Temporal lobe (tissue), 2 donors: ENCODE measurements around the gene VEGFB.

DNA sequence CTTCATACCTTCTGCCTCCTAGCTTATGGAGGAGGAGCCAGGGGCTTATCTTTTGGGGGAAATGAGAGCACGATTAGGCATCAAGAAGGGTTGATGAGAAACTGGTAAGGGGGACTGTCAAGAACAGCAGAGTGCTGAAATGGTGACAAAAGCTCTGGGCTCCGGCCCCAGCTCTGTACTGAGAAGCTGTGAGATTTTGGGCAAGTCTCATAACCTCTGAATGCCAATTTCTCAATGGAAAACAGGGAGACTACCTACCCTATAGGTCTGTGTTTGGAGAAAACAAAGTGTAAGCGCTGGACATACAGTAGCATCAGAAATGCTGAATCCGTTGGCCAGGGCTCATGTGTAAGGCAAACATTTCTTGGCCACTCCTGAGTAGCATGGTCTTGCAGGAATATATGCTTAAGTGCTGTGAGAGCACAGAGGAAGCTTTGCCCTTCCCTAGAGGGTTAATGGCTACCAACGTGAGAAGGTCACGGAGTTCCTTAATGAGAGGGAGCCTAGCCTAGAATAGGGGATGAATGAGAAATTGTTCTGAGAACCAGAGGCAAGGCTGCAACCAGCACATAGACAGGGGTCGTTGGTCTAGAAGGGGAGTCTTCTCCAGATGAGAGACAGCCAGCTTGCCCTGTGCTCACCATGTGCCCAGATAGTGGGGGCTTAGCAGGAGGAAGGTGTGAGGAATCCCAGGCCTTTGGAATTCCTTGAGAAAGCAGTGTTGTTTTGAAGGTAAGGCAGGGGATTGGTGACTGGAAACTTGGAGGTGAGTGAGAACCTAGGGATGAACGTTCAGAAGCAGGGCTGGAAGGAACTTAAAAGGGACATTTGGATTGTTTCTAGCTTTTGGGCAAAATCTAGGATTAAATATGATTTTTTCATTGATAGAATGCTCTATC is 29.6 kb downstream of the RCOR2 start:
- RAMPAGE, long total RNA = no peak

GRCh38 chr11:63907581-63908348 is 9.2 kb downstream of the RCOR2 start:
- RAMPAGE, long total RNA = no peak

DNA sequence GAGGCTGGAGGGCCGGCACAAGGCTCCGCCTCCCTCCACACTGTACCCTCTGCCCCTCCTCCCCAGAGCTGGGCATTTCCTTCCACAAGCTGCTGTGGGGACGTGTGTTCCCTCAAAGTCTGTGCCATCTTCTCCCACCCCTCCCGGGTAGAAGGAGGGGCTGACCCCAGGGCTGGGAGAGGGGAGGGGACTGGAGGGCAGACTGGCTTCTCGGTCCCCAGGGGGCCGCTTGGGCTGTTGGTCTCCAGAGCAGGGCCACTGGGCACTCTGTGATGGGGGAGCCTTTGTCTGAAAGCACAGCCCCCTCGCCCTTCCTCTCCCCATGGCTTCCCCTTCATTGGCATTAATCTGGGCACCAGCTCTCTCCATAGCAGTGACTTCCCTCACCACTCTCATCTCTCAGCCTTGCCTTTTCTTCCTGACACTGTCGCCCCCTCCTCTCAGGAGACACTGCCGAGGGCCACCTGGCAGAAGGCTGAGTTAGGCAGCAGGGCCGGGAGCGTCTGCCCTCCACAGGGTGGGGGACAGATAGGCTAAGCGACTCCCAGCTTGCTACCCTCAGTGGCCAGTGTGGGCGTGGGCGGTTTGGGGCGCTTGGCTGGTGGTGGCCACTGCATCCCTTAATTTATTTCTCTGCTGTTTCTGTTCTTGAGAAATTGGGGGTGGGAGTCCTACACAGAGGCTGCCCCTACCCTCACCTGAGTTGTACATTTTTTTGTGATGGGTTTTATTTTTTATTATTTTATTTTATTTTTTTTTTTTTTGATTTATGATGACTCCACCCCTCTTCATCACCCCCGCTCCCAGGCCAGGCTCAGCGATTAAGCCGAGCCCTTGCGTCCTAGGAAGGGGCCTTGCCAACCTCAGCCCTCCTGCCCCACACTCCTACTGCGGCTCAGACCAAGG is 6.8 kb downstream of the RCOR2 start:
- RAMPAGE, long total RNA = no peak

- RAMPAGE, long total RNA = no peak
These were observed 1.8 kb upstream of the RCOR2 start for GRCh38 chr11:63918654-63919220.

DNA sequence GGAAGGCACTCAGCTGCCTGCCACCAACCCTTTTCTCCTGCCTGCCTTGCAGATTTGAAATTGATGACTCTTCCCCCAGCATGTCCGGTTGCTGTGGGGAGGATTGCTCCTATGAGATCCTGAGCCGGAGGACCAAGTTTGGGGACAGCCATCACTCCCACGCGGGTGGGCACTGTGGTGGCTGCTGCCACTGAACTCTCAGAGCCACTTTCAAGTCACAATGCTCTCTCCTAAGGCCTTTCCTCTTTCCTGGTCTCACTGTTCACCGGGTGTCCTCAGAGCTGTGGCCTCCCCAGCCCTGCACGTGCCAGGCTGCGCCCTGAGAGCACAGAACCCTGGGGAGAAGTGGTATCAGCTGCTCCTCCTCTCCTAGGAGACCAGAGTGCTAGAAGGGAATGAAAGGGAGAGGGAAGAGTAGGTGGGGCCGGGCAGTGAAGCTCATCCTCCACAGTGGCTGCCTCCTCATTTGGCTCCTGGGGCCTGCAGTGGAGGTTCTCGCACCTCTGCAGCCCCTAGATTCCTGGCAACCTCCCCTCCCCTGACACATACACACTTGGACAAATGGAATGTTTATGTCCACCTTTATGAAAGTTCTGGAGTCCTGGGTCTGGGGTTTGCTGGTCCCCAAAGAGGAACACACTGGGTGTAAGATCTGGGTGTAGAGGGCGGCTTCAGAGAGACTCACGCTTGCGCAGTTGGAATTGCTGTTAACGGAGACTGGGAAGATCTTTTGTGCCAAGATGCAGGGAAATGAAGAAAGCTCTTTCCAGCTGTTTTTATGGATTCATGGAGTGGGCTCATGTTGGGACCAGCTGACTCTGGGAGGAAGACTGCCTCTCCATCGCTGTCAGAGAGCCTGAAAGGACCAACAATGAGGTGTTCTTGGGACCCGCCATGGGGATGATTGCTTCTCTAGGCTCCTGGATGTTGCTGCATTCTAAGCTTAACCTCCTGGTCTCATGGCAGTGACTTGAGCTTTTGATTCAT is 15.8 kb downstream of the NAA40 start:
- RAMPAGE, long total RNA = no peak

DNA sequence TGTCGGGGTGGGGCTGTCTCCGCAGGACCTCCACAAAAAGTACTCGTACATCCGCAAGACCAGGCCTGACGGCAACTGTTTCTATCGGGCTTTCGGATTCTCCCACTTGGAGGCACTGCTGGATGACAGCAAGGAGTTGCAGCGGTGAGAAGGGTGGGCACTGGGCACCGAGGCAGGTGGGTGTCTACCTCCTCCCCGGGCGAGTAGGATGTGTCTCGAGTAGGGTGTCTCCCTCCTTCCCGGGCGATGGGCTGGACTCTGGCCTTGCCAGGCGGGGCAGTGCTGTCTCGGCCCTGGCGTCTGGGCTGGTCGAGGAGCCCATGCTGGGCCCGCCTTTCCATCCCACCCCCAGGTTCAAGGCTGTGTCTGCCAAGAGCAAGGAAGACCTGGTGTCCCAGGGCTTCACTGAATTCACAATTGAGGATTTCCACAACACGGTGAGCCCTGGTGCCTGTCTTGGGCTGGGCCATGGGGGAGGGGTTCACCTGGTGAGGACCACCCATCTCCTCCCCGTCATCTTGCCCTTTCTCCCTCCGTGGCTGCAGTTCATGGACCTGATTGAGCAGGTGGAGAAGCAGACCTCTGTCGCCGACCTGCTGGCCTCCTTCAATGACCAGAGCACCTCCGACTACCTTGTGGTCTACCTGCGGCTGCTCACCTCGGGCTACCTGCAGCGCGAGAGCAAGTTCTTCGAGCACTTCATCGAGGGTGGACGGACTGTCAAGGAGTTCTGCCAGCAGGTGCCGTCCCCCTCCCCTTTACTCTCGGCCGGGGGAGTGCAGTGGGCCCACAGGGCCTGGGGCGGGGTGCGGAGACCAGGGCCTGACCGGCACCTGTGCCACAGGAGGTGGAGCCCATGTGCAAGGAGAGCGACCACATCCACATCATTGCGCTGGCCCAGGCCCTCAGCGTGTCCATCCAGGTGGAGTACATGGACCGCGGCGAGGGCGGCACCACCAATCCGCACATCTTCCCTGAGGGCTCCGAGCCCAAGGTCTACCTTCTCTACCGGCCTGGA is 10.6 kb downstream of the OTUB1 start:
- RAMPAGE, long total RNA = no peak

DNA sequence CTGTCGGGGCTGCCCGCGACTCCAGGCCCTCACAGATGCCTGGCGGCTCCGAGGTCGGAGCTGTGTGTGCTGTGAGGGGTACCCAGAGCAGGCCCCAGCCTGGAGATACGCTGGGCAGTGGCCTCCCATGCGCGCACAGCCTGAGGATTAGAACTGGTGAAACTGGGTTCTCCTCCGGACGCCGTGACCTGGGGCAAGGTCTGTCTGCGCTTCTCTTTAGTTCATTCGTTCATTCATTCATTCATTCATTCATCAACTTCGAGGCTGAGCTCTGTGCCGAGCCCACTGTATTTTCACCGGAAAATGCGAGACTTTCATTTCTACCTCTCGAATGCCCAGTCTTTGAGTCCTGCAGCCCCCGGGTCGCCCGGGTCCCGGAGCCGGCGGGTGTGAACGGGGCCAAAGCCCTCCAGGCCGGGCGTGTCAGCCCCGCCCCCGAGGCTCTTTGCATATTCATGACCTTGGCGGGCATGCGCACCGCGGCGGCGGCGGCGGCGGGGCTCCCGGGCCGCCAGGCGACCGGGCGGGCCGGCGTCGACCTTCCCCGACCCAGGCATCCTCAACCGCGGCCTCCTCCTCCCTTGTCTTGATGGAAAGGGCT is 24.8 kb downstream of the FLRT1 start:
- RAMPAGE, long total RNA = no peak

DNA sequence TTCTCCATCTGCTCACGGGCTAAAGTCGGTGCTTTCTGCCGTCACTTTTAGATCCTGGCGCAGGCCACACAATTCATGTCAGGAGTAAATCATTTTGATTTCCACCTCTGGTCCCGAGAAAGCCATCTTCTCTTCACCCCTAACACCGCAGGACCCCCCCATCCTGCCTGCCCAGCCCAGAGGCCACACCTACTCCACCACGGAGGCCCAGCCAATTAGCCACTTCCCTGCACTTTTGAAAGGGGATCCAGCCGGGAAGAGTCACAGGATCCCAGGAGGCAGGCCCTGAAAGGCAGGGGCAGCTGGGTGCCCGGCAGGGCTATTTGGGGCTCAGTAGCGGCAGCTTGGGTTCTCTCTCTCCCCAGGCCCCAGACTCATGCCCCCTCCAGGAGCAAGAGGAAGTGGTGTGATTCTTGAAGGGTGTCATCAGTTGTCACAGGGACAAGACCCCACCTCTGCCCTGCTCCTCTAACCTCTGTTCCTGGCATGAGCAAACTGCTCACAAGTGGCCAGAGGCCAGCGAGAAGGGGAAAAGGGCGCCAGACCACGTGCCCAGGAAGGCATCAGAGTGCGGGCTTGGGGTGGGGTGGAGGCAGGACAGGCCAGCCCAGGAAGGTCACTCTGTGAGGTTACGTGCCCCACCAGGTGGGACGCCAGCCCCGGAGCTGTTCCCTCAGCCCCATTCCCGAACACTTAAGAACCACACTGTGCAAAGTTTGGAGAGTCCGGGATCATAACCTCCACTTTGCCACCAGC is 1.2 kb downstream of the MACROD1 start:
- RAMPAGE, long total RNA = no peak

DNA sequence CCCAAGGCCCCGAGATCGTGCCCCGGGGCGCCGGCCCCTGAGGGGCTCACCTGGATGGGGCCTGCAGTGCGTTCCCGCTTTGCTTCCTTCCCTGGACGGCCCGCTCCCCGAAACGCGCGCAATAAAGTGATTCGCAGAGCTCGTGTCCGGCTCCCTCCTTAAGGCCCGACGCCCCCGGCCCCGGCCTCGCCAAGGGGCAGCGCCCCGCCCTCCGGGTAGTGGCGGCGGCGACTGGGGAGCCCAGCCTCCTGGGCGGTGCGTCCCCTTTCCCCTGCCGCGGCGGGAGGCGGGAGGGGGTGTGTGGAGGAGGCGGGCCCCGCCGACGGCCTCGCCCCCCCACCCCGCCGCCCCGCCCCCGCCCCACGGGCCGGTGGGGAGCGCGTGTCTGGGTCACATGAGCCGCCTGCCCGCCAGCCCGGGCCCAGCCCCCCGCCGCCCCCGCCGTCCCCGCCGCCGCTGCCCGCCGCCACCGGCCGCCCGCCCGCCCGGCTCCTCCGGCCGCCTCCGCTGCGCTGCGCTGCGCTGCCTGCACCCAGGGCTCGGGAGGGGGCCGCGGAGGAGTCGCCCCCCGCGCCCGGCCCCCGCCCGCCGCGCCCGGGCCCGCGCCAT is at the start of gene VEGFB:
TSS of gene VEGFB (plus strand) at position 441 of the 609 bp plus-strand sequence.
- RAMPAGE, long total RNA = no peak

DNA sequence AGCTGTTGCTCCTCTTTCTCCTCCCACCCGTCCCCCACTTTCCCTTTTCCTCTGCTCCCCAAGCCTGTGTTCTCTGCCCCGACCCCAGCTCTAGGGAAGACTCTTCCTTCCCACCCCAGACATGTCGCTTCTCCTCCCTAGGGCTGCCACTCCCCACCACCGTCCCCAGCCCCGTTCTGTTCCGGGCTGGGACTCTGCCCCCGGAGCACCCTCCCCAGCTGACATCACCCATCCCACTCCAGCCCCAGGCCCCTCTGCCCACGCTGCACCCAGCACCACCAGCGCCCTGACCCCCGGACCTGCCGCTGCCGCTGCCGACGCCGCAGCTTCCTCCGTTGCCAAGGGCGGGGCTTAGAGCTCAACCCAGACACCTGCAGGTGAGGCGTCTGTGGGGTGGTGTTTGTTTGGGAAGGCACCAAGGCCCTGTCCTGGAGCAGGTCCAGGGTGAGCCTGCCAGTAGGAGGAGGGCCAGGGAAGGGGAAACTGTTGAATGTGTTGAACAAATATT is 2.9 kb downstream of the VEGFB start:
- RAMPAGE, long total RNA = no peak

DNA sequence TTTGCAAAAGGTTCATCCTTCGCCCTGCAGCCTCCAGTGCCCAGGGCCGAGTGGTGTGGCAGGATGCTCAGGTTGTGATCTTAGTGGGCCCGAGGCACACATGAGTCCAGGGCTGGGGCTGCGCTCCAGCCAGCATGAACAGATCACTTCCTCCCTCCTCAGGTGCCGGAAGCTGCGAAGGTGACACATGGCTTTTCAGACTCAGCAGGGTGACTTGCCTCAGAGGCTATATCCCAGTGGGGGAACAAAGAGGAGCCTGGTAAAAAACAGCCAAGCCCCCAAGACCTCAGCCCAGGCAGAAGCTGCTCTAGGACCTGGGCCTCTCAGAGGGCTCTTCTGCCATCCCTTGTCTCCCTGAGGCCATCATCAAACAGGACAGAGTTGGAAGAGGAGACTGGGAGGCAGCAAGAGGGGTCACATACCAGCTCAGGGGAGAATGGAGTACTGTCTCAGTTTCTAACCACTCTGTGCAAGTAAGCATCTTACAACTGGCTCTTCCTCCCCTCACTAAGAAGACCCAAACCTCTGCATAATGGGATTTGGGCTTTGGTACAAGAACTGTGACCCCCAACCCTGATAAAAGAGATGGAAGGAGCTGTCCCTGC is 2.6 kb upstream of the ENSG00000286264 start:
- RAMPAGE, long total RNA = no peak

DNA sequence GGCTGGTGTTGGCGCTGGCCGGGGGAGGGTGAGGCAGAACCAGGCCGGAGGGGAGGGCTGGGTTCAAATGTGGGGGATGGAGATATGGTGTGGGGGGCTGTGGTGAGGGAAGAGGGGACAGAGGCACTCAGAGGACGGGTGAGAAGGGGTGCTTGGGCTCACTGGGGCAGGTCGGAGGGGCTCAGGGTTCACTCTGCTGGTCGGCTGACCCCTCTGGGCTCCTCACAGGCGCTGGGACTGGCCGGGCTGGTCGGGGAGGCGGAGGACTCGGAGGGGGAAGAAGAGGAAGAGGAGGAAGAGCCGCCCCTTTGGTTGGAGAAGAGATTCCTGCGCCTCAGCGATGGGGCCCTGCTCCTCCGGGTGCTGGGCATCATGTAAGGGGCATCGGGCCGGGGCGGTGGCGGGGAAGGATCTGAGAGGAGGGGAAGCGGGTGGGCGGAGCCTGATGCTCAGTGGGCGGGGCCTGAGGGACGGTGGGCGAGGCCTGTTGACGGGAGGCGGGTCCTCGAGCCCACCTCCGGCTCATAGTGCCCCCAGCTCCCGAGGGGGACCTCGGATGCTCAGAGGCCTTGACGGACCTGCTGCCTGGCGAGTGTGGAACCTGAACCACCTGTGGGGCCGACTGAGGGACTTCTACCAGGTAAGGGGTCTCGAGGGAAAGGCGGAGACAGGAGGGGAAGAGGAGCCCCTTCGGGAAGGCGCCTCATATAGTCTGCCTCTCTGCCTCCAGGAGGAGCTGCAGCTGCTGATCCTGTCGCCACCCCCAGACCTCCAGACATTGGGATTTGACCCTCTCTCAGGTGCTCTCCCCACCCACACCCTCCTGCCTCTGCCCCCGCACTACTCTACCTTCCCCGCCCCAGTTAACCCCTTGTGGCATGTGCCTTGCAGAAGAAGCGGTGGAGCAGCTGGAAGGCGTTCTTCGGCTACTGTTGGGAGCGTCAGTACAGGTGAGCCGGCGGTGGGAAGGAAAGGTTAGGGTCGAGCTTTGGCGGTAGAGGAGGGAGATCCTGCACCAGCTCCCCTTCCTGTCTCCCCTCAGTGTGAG is 699 bp downstream of the CCDC88B start:
- RAMPAGE, long total RNA = no peak

DNA sequence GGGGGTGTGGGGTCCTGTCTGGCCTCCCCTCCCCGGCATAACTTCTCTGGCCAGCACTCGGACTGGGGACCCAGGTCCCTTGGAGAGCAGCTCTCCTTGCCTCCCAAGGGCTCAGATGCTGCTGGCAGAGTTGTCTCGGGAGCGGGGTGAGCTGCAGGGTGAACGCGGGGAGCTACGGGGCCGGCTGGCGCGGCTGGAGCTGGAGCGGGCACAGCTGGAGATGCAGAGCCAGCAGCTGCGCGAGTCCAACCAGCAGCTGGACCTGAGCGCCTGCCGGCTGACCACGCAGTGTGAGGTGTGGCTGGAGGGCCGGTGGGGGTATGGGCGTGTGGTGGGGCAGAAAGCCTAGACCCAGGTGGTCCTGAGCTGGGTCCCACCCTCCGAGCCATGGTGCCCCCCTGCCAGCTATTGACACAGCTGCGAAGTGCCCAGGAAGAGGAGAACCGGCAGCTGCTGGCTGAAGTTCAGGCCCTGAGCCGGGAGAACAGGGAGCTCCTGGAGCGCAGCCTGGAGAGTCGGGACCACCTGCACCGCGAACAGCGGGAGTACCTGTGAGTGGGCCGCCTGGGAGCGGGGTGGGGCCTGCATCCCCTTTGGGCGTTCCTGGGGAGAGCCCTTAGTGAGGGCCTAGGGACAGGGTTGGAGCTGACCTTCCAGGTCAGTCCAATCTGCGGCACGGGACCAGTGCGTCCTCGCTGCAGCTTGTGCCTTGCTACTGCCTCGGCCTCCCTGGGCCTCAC is 5.8 kb upstream of the RPS6KA4 start:
- RAMPAGE, long total RNA = no peak

GRCh38 chr11:64354269-64354488 is 4.8 kb upstream of the RPS6KA4 start:
- RAMPAGE, long total RNA = no peak

DNA sequence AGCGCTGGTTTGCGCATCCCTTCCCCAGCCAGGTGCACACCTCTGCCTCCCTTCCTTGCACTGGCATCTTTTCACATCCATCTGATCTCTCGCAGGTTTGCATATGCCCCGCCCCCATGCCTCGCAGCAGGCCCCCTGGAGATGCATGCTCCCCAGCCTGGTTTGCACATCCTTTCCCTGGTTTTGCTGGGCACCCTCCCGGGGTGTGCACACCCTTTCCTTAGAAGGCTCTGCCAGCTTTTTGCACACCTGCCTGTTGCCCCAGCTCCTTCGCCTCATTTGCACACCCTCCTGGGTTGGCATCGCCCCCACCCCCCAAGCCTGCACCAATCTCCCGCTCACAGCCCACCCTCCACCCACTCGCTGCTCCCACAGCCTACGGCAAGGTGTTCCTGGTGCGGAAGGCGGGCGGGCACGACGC is 836 bp downstream of the RPS6KA4 start:
- RAMPAGE, long total RNA = no peak

- RAMPAGE, long total RNA = no peak
These were observed 26.6 kb downstream of the RPS6KA4 start for GRCh38 chr11:64385213-64386258.

DNA sequence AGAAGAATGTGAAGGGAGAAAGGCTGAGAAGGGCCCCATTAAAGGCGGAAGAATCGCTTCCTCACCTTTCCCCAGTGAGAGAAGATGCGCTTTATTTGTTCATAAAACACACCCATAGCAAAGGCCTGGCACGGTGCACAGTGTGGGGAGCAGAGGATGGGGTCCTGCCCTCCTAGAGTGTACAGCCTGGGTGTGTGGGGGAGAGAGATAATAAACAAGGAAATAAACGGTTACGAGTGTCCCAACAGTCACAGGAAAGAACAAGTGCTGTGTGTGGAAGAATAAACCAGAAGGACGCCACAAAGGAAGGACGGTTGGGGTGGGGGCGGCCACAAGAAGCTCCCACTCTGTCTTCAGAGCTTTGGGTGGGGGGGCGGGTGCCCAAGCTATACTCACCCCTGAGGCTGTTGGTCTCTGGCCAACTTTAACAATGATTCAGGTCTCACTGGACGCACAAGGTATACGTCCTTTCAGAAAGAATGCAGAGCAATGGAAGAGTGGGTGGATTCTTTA is 56.1 kb upstream of the SLC22A11 start:
- RAMPAGE, long total RNA = no peak

- RAMPAGE, long total RNA = no peak
These were observed 47.7 kb downstream of the NRXN2 start for GRCh38 chr11:64675169-64675813.

GRCh38 chr11:64760459-64760946 is 729 bp upstream of the PYGM start:
- RAMPAGE, long total RNA = no peak

DNA sequence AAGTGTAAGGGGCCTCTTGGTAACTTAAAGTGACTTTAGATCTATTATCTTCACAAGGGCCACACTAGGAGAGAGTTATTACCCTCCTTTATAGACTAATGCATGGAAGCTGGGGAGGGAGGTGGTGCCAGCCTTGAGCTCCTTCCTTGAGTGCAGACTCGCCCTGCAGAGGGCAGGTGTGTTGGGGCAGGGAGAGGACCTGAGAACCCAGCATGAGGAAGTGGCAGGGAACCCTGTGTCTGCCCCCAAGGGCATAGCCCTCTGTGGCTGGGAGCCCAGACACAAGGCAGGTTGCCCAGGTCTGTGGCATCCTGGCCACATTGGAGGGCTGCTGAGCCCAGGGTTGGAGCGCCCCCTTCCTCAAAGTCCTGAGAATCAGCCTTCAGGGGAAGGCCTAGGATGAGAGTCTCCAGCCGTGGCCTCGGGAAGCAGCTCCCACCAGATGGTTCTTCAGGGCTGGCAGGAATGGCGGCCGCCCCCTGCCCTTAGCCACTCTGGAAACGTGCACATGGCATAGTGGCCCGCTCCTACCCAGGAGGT is 4.3 kb upstream of the CDC42BPG start:
- RAMPAGE, long total RNA = no peak